Diencephalon (tissue), 2 donors: ENCODE measurements around a stretch of chr3.

GRCh38 chr3:143012135-143012513 lies 10.8 kb downstream of the U2SURP start:
- RAMPAGE, long total RNA = no peak

- RAMPAGE, long total RNA = no peak
These were observed 26.8 kb downstream of the U2SURP start for GRCh38 chr3:143028199-143028637.

- RAMPAGE, long total RNA = no peak
These were observed 37.4 kb upstream of the CHST2 start for GRCh38 chr3:143081886-143082935.

- RAMPAGE, long total RNA = no peak
These were observed 31.3 kb downstream of the CHST2 start for GRCh38 chr3:143150961-143151202.

GRCh38 chr3:143302281-143302480 lies 182.6 kb downstream of the CHST2 start:
- RAMPAGE, long total RNA = no peak

DNA sequence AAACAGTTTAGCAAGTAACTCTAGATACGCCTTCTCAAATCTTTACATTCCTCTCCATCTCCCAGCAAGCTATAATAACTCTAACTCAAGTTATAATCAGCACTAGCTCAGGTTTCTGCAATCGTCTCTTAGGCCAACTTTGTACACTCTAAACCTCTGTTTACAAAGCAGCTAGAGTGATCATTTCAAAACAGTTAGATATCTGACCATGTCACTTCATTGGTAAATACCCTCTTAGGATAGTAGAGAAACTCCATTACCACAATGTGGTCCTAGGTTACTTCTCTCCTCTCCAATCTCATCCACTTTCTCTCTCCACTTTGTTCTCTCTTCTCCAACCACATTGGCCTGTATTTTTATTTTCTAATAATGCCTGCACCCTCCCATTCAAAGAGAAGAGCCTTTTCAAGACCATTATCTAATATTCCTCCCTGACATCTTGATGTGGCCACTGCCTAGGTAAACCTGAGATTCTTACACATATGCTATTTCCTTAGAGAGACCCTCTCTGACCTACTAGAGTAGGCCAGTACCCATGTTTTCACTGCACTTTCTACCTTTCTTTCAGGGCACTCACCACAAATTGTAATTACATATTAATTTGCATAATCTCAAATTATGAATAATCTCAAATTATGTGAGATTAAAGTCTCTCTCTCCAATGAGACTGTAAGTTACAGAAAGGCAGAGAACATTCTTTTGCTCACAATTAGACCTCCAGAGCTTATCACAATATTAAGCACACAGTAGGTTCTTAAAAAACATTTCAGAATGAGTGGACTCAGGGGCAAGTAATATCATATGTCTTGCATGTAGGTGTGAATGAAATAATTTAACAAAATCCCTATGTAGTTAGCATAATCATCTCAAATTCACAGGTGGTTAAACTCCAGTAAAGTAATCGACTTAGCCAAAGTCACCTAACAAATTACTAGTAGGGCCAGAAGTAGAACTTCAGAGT lies 30.9 kb downstream of the PLOD2 start:
- RAMPAGE, long total RNA = no peak

DNA sequence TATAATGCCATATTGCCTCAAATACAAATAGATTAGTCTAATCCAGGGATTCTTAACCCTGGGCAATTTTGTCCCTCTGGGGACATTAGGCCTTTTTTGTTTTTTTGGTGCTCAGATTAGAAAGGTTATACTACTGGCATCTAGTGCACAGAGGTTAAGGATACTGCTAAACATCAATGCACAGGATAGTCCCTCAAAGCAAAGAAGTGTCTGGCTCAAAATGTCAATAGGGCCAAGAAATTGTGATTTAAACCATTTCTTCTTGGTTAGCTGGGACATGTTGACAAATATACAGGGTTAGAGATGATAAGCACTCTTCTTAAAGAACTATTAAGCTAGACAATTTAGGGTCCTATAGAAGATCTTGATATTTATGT lies 2.4 kb downstream of the PLOD2 start:
- RAMPAGE, long total RNA = no peak

GRCh38 chr3:146241709-146242463 lies 9.0 kb downstream of the PLSCR4 start:
- RAMPAGE, long total RNA = no peak

- RAMPAGE, long total RNA = no peak
These were observed 1.1 kb upstream of the PLSCR2 start for GRCh38 chr3:146470407-146470858.

DNA sequence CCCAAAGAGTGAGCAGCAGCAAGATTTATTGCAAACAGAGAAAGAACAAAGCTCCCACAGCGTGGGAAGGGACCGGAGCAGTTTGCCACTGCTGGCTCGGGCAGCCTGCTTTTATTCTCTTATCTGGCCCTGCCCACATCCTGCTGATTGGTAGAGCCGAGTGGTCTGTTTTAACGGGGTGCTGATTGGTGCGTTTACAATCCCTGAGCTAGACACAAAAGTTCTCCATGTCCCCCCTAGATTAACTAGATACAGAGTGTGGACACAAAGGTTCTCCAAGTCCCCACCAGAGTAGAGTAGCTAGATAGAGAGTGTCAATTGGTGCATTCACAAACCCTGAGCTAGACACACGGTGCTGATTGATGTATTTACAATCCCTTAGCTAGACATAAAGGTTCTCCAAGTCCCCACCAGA lies 161.2 kb downstream of the ZIC4 start:
- RAMPAGE, long total RNA = no peak

GRCh38 chr3:147413020-147413825 lies 4.1 kb downstream of the ZIC1 start:
- RAMPAGE, long total RNA = start-site peak on the minus strand at chr3:147413633-147413668, 71 and 22 reads in 2 replicates

- RAMPAGE, long total RNA = no peak
These were observed 12.1 kb downstream of the ZIC1 start for GRCh38 chr3:147420931-147421970.

- RAMPAGE, long total RNA = no peak
These were observed 596.1 kb upstream of the AGTR1 start for GRCh38 chr3:148101640-148101959.

DNA sequence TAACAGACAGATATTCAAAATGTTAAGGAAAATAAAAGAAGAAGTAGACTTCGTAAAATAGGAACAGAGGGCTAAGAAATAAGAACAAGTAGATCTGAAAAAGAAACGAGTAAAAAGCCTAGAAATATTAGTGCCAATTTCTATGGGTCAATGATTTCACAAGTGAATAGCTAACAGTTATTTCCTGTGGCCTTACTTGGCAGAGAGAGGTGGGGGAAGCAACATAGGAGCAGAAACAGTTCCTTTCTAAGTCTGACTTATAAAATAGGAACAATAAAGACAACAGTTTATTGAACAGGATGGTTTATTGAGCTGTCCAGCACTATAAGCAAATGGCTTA lies 37.8 kb downstream of the AGTR1 start:
- RAMPAGE, long total RNA = no peak

DNA sequence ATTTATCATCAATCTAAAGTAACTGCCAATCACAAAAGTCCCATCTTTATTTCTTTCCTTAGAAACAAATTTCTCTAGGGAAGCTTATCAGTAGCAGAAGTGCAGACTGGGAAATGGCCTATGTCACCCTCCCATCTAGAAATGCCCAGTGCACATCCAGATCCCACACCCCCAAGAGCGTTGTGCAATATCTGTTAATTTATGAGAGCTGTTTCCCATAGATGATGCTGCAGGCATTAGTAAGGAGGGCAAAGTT lies 39.3 kb downstream of the AGTR1 start:
- RAMPAGE, long total RNA = no peak

DNA sequence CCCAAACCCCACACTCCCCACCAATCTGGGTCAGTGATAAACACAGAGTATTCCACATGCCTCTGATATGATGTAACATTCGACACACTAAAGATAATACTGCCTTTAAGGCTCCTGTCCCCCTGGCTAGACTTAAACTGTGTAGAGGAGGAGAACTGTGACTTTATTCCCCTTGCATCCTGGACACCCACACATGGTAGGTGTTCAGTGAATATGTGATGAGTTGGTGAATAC lies 39.6 kb downstream of the AGTR1 start:
- RAMPAGE, long total RNA = no peak

GRCh38 chr3:148975059-148975740 lies 16.1 kb upstream of the GYG1 start:
- RAMPAGE, long total RNA = no peak

DNA sequence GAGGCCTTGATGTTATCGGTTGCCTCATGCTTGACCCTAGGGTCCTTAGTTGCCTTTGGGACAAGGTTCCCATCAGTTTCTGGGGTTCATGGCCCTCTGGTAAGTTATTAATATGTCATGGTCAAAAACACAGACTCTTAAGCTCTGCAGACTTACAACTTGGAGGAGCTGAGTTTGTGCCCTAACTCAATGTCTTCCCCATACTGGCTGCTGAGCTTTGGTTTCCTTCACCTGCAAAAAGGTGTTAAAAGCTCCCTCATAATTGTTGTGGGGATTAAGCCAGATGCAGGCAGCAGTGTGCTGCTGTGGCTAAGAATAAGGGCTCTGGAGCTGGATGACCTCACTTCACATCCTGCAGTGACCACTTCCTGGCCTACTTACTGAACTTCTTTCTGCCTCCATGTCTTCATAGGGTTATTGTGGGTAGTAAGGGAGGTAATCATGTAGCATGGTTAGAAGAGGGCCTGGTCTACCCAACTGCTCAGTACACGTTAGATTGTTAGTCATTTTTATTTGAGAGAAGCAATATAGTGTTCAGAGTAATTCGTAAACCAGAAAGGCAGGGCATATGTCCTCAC lies 18.3 kb downstream of the GYG1 start:
- RAMPAGE, long total RNA = no peak

DNA sequence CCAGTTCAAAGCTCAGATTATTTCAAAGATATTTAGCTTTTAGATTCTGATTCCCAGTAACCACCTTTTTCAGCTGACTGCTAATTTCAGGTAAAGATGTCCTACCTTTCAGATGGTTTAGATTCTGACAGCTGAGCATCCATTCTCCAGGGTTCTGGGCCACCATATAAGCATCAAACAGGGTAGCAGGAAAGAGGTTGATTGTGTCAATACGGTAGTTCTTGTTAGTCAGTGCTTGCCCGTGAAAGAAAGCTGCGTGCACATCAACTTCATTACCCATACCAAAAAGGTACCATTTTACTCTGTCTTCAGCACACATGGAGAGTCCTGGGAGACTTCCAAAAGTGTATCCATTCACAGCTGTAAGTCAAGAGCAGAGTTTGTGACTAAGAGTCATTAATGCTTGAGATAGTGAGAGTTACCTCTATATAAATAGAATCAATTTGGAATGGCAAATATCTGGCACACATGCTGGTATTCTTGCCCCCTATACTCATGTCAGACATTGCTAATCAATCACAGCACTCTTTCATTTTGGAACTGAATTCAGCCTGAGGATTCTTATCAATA lies 14.3 kb downstream of the CP start:
- RAMPAGE, long total RNA = no peak

GRCh38 chr3:149300122-149300683 lies 33.2 kb downstream of the TM4SF18 start:
- RAMPAGE, long total RNA = no peak